IMR-90 (cell line): ENCODE results near the genes PHYKPL, GRM6 and ADAMTS2.

DNA sequence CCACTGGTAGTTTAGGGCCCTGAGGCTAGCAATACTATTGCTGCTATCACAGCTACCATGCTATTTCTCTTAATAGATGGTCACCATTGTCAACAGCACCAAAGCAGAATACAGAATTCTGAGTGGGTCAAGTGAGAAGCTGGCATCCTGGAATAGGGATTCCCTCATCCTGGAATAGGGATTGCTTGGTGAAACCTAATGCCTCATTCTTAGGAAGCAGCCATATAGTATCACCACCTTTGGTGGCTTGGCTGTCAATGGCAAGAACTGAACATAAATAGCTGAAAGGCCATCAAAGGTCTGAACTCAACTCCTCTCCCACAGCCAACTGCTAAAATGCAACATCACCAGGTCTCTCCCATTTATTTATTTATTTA is 33.7 kb downstream of the B4GALT7 start:
CAGE:
- cytosol, long polyA plus RNA = no peak
- long polyA plus RNA = no peak
- nucleus, long polyA plus RNA = no peak

DNA sequence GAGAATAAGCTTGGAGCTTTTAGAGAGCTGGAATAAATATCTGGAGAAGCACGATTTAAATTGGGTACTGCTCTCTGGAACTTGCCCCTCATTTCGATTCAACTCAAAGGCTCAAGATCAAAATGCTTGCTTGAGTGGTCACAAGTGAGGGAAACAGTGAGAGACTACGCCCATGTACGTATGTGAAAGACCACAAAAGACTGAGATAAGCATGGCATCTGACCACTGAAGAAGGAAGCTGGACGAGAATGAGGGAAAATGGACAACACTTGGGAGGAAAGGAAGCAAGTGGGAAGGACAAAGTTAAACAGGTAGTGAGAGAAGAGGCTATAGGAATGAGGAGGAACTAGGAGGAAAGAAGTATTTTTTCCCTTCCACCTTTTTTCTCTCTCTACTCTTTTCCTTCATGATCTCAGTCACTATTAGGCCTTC is 70.1 kb downstream of the B4GALT7 start:
- RRBS = no CpG with 5 or more reads among the region's 5 CpGs
CAGE:
- cytosol, long polyA plus RNA = no peak
- long polyA plus RNA = no peak
- nucleus, long polyA plus RNA = no peak

DNA sequence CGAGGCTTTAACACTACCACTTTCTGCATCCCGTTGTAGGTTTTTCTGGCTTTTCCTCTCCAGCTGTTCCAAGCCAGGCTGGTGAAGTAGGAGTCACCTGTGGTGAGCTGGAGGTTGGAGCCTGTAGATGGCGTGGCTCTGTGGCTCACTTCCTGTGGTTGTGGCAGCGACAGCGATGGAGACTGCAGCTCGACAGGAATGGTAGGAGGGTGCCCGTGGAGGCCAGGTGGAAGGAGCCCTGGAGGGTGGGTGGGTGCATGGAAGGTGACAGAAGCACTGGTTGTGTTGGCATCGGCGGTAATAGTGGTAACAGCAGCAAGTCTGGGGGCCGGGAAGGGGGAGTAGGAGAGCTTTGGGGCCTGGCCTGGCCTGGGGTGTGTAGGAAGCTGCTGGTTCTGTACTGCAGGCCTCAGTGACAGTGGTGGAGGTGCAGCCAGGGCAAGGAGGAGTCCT is 186.7 kb downstream of the PROP1 start:
- RRBS = no CpG with 5 or more reads among the region's 10 CpGs
CAGE:
- cytosol, long polyA plus RNA = no peak
- long polyA plus RNA = no peak
- nucleus, long polyA plus RNA = no peak

- RRBS = no CpG with 5 or more reads among the region's 13 CpGs
CAGE:
- cytosol, long polyA plus RNA = no peak
- long polyA plus RNA = no peak
- nucleus, long polyA plus RNA = no peak
Measured at GRCh38 chr5:177883245-177883821, 112.7 kb downstream of the PROP1 start.

DNA sequence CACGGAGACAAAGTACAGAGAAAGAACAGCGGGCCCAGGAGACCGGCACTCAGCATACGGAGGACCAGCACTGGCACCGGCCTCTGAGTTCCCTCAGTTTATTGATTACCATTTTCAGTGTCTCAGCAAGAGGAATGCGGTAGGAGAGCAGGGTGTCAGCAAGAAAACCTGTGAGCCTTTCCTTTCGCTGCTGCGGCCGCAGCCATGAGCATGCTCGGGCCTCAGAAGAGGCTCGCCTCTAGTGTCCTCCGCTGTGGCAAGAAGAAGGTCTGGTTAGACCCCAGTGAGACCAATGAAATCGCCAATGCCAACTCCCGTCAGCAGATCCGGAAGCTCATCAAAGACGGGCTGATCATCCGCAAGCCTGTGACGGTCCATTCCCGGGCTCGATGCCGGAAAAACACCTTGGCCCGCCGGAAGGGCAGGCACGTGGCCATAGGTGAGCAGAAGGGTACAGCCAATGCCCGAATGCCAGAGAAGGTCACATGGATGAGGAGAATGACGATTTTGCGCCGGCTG is 57.9 kb upstream of the N4BP3 start:
- RRBS = 65% methylated on average over 2 of the region's 28 CpGs
CAGE:
- cytosol, long polyA plus RNA = no peak
- long polyA plus RNA = no peak
- nucleus, long polyA plus RNA = no peak

DNA sequence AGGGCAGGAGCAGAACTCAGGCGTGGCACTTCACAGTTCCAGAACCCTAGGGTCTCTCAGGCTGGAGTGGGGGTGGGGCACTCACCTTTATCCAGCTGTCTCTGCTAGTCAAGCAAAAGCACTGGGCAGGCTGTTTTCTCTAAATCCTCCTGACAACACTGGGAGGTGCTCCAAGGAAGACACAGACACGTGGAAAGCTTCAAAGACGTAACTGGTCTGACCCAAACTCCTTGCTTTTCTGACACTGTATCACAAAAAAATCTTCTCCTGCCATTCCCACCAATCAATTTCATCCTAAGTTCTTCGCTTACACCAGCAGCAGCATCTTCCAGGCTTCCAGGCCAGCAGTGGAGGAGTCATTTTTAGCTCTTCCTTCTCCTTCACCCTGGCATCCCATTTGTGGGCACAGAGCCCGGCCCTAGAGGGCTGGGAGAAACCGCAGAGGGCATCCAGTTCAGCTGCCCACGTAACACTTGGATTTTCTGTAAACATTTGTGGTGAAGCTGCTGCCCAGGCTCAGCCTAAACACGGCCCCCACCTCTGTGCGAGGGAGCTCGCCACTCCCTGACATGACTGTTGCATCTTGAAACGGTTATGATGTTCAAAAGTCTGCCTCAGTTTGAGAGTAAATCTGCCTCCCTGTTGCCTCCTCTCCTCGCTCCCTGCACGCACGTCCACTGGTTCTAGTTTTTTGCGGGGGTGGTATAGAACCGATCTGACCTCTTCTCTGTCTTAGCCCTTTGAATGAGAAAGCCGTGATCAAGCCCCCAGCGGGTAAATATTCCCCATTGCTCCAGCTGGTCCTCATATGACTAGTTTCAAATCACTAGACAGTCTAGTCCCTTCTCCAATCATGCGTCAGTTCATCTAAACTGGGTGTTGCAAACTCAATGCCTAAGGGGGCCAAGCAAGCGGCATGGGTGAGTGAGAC is 35.1 kb upstream of the N4BP3 start:
- RRBS = no CpG with 5 or more reads among the region's 20 CpGs
CAGE:
- cytosol, long polyA plus RNA = no peak
- long polyA plus RNA = no peak
- nucleus, long polyA plus RNA = no peak

- RRBS = 75% methylated on average over 12 of the region's 23 CpGs
CAGE:
- cytosol, long polyA plus RNA = no peak
- long polyA plus RNA = no peak
- nucleus, long polyA plus RNA = no peak
Measured at GRCh38 chr5:178117716-178118789, 4.7 kb downstream of the N4BP3 start.

GRCh38 chr5:178127266-178127833 is 3.5 kb upstream of the RMND5B start:
- RRBS = no CpG with 5 or more reads among the region's 9 CpGs
CAGE:
- cytosol, long polyA plus RNA = no peak
- long polyA plus RNA = no peak
- nucleus, long polyA plus RNA = no peak

- RRBS = no CpG with 5 or more reads among the region's 15 CpGs
CAGE:
- cytosol, long polyA plus RNA = no peak
- long polyA plus RNA = no peak
- nucleus, long polyA plus RNA = no peak
Measured at GRCh38 chr5:178143539-178144191, 10.0 kb downstream of the NHP2 start.

- RRBS = 2% methylated on average over 6 of the region's 41 CpGs
CAGE:
- cytosol, long polyA plus RNA = start-site peak on the plus strand at chr5:178205863-178206009, 94 and 175 reads in 2 replicates
- long polyA plus RNA = start-site peak on the plus strand at chr5:178205855-178206009, 107 and 181 reads in 2 replicates
- nucleus, long polyA plus RNA = no peak
Measured at GRCh38 chr5:178205284-178206231, 1.2 kb downstream of the HNRNPAB start.

DNA sequence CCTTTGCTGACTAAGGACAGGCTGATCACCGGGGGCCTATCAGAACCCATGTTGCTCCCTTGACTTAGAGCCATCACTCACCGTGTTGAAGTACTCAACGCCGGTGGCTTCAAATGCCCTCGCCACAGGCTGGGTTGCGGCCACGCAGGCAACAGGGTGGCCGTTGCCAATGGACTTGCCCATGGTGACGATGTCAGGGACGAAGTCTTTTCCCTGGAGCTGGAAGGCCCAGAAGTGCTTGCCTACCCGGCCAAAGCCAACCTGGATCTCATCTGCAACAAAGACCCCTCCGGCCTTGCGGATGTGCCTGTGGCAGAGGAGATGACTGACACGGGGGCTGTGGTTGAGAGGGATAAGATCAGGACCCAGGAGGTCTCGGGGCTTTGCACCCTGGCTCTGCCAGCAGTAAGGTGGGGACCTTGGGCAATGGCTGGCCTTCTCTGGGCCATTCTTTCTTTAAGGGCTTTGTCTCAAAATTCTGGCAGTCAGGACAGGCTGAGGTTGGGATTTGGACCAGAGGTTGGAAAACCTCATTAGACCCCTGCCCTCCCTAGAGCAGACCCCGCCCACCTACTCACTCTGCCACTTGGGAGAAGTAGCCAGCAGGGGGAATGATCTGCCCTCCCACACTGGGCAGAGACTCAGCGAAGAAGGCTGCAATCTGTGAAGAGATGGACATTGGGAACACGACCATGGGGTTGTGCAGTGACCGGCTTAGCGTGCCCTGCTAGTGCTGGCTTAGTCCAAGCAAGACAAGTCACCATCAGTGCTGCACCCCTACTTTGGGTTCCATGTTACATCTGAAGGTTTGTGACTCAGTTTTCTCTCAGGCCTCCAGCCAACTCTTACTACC is 10.1 kb downstream of the PHYKPL start:
- RRBS = 98% methylated on average over 4 of the region's 20 CpGs
CAGE:
- cytosol, long polyA plus RNA = no peak
- long polyA plus RNA = no peak
- nucleus, long polyA plus RNA = no peak

GRCh38 chr5:178232088-178232975 is at the start of gene PHYKPL:
PHYKPL (minus strand) TSS chr5:178232802.
- RRBS = 3% methylated on average over 49 of the region's 105 CpGs
CAGE:
- cytosol, long polyA plus RNA = start-site peak on the minus strand at chr5:178232553-178232579, 26 and 28 reads in 2 replicates; start-site peak on the minus strand at chr5:178232774-178232810, 21 and 26 reads in 2 replicates
- long polyA plus RNA = no peak
- nucleus, long polyA plus RNA = no peak

DNA sequence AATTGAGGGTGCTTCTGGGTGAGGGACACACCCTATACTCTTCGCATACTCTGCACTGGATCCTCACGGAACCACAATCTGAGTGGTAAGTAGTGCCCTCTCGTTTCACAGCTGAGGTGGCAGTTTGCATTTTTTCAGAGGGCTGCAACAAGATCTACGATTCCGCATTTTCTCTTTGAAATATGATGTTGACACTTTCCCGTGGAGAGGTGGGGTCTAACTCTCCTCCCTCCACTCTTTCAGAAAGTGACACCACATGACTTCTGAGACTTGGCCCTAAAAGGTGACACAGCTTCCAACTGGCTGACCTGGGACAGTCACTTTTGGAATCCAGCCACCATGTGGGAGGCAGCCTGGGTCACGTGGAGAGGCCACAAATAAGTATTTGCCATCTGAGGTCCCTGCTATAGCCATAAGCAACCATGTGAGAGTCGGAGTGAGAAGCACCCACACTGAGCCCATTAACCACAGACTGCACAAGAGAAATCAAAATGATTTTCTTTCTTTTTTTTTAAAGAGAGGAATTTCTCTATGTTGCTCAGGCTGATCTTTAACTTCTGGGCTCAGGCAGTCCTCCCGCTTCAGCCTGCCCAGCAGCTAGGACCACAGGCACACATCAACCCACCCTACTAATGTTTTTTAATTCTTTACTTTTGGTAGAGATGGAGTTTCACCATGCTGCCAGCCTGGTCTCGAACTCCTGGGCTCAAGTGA is 4.1 kb upstream of the PHYKPL start:
- RRBS = no CpG with 5 or more reads among the region's 10 CpGs
CAGE:
- cytosol, long polyA plus RNA = no peak
- long polyA plus RNA = no peak
- nucleus, long polyA plus RNA = no peak

DNA sequence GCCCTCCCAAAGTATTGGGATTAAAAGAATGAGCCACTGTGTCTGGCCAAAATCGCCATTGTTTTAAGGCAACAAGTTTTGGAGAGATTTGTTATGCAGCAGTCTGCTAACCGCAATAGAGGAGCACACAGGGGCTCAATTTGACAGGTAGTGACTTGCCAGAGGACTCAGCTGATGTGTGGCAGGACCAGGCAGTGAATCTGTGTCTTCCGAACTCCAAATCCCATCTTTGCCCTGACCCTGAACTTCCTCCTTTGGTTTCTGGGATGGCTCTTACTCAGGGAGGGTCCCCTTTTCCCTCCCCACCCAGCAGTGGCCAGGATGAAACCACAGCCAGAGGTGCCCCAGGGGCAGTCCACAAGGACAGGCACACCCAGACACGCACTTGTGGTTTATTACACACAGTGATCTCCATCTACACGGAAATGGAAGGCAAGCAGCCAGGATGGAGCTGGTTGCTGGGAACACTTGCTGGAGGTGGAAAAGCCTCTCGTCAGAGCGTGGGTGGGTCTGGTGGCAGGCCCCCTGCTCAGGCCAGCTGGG is 4.7 kb upstream of the PHYKPL start:
- RRBS = no CpG with 5 or more reads among the region's 7 CpGs
CAGE:
- cytosol, long polyA plus RNA = no peak
- long polyA plus RNA = no peak
- nucleus, long polyA plus RNA = no peak

GRCh38 chr5:178428329-178428810 is 161.8 kb downstream of the COL23A1 start:
- RRBS = 34% methylated on average over 5 of the region's 10 CpGs
CAGE:
- cytosol, long polyA plus RNA = no peak
- long polyA plus RNA = no peak
- nucleus, long polyA plus RNA = no peak

DNA sequence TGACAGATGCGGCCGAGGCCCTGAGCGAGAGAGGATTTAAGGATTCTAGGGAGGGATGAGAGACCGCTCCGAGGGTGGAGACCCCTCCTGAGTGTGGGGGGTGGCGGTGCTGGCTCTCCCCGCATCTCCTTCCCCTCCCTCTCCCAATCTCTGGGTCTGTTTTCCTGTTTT is at the start of gene GRM6:
Gene GRM6 (minus strand): TSS at position 11 of the 171 bp plus-strand sequence.
- RRBS = no CpG with 5 or more reads among the region's 7 CpGs
CAGE:
- cytosol, long polyA plus RNA = no peak
- long polyA plus RNA = no peak
- nucleus, long polyA plus RNA = no peak

DNA sequence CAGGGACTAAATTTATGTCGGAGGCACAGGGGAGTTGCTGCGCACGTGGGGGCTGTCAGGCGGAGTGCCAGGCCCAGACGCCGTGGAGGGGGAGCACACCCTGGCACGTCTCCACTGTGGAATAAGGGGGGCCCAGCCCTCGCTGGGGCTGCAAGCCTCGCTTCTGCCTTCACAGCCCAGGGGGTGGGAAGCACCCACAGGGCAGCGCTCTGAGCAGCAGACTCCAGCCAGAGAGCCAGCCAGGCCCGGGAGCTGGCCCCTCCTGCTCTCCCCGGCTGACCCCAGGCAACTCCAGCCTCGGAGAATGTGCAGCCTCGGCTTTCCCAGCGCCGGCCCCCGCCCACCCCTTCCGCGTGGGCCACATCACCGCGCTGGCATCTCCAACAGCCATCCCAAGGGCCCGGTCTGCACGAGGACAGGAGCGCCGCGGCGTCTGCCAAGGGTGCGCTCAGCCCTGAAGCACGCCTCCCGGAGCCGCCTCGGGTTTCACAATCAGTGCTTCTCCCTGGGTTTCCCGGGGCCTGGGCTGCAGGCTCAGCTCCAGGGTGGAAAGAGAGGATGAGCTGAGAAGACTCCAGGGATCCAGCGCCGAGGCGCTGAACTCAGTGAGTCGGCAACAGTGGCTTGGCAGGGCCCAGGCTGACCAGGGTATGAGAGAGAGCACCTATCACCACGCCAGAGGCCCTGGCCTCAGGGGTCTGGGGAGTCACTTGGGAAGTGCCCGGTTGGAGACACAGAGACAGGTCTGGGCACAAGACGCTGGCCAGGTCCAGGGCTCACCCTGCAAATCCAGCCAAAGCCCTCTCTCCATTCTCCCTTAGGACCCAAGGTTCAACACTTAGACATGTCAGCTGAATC is 79.7 kb downstream of the ADAMTS2 start:
- RRBS = 2% methylated on average over 22 of the region's 40 CpGs
CAGE:
- cytosol, long polyA plus RNA = no peak
- long polyA plus RNA = no peak
- nucleus, long polyA plus RNA = no peak

DNA sequence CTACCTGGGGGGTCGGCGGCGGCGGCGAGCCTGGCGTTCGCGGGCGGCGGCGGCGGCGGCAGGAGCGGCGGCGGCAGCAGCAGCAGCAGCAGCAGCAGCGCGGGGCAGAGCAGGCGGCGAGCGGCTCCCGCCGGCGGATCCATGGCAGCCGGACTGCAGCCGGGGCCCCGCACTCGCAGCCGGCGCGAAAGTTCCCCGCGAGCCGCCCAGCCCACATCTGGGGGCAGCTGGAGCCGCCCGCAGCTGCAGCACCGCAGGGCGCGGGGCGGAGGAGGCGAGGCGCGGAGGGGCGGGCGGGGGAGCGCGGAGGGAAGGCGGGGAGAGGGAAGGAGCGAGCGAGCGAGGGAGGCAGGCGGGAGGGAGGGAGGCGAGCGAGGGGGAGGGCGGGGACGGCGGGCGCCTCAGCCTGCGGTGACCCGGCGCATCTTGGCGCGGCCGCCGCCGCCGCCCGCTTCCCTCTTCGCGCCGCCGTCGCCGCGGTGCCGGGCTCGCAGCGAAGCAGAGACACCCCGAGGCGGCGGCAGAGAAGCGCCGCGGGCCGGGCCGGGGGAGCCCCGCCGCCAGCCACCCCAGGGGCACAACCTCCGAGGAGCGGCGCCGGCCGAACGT is at the start of gene ADAMTS2:
Gene ADAMTS2 (minus strand): TSS at position 276 of the 609 bp plus-strand sequence.
- RRBS = 3% methylated on average over 33 of the region's 94 CpGs
CAGE:
- cytosol, long polyA plus RNA = no peak
- long polyA plus RNA = no peak
- nucleus, long polyA plus RNA = no peak

DNA sequence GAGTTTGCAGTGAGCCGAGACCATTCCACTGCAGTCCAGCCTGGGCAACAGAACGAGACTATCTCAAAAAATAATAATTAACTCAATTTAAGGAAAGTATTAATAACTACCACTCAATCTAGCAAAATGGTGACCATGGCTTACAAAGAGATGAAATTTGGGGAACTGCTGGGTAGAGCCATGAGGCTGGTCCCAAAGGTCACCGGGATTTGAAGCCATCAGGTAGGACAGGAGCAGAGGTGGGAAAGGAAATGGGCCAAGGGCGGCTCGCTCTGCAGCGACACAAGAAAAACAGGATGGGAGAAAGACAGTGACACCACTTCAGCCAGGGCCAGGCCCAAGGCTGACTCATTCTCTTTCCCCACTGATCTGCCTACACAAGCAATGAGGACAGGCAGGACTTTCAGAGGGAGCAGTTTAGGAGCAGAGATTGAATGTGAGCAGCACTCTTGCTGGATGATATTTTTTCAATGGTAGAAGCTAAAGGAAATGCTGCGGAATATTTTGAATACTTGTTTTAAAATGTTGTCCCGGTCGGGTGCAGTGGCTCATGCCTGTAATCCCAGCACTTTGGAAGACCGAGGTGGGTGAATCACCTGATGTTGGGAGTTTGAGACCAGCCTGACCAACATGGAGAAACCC is 3.5 kb downstream of the RUFY1 start:
- RRBS = no CpG with 5 or more reads among the region's 10 CpGs
CAGE:
- cytosol, long polyA plus RNA = no peak
- long polyA plus RNA = no peak
- nucleus, long polyA plus RNA = no peak

DNA sequence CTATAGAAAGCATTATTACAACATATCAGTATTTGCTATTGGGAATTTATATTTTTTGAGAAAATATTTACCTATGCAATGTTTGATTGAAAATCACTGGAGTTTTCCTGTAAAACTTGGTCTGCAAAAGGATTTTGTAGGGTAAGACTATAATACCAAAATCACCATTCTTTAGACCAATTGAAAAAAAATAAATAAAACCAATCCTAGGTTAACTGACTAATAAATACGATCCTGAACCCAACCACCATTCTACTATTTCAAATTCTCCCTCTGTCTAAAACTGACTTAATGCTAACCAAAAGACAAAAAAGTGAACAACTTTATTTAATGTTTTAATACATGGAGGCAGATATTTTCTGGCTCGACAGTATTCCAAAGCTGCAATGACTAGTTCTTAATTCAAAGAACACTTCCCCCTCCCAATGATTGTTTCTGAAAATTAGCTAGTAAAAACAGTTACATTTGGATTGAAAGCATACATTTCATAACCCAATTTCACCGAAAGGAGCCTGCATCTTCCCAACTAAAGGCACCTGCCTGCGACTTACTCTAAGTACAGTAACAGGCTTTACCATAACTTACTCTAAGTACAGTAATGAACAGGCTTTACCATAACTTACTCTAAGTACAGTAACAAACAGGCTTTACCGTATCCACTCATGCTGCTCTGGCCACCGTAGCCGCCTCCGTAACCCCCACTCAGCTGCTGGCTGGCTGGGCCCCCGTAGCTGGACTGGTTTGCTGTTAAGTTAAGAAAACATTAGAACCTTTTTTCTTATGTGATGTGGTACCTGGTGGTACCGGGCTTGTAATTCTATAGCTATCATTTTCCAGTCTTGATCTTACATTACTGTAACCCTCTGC is 7.8 kb downstream of the HNRNPH1 start:
- RRBS = no CpG with 5 or more reads among the region's 10 CpGs
CAGE:
- cytosol, long polyA plus RNA = no peak
- long polyA plus RNA = start-site peak on the minus strand centred at position 702 of the sequence, 54 bp wide, 287 and 226 reads in 2 replicates
- nucleus, long polyA plus RNA = start-site peak on the plus strand centred at position 788 of the sequence, 950 bp wide, 55 and 22 reads in 2 replicates; start-site peak on the minus strand centred at position 689 of the sequence, 77 bp wide, 359 and 445 reads in 2 replicates